SUDHL5 (cell line): ENCODE measurements around the genes HSPB9, IFI35 and RND2.

DNA sequence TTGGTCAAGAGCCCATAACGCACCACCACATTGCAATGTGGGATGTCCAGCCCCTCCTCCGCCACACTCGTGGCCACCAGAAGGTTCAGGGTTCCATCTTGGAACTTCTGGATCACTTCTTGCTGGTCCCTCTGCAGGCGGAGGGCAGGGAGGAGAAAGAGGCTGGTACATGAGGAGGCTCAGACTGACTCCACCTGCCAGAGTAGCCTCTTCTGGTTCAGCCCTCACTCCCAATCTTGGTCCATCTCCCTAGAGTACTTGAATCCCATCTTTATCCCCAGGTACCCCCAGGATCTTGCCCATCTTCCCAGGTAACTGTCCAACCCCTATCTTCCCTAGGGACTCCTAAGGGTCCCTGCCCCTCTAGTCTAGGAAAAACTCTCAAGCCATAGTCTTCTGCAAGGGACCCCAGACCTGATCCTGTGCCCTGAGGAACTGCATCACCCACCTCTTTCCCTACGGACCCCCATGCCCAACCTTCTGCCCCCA lies 6.8 kb upstream of the ZNF385C start:
- PRO-cap, result no peak

GRCh38 chr17:42122132-42122959 lies at the start of gene HSPB9:
TSS of gene HSPB9 (plus strand) at chr17:42122804.
- PRO-cap, result no peak

DNA sequence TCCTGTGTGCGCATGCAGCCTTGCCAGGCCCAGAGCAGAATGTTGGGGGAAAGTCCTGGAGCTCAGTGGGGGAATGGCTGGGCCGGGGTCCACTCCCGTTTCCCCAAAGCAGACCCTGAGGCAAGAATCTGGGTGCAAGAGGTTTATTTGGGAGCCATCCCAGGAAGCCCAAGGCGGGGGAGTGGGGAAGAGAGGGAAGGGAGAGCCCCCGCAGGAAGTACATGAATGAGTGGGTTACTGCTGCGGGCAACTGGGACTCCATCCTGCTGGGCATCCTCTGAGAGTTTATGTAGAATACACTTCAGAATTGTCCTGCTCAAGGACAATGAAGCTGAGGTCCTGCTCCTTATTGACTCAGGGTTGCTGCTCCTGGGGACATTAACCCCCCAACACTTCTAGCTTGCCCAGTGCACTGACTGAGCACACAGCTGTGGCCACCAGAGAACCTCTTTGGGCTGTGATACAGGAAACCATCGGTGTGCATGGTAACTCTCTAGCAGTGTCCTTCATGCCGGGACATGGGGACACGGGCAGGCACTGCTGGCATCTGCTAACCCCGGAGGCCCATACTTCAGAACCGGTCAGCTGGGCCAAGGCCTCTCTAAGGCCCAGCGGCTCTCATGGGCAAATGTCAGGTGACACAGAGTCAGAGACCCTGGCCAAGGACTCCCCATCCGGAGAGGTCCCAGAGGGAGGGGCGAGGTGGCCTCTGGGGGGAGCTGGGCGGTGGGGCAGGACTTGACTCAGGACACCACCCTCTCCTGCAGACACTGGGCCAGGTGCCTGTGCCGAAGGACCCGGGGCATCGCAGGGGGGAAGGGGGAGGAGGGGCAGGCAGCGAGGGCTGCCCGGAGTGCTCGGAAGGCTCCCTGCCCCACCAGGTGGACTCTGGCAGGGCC lies 4.0 kb upstream of the HCRT start:
- PRO-cap, result no peak

- PRO-cap, result no peak
These were observed 14.1 kb downstream of the STAT5A start for GRCh38 chr17:42302481-42302680.

DNA sequence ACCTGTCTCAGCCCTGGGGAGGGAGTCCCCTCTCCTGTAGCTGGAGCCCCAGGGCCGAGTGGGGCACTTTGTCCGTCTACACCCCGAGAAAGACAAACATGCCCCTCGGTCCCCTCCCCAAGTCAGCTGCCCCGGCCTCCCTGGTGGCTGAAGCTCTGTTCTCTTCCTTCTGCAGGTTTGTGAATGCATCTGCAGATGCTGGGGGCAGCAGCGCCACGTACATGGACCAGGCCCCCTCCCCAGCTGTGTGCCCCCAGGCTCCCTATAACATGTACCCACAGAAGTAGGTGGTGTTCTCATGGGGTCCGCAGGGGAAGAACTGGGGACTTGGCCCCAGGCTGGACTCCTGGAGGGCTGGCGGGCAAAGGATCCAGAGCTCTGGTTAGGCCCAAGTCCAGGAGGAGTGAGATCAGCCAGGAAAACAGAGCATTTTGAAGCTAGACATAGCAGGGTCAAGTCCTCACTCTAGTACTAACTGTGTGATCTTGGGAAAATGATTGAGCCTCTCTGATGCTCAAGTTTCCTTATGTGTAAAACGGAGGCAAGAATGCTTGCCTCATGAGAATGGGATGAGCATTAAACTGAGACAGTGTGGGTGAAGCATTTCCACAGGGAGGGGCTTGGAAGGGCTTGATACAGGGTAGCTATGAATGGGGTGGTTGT lies 21.0 kb downstream of the STAT5A start:
- PRO-cap, result no peak

DNA sequence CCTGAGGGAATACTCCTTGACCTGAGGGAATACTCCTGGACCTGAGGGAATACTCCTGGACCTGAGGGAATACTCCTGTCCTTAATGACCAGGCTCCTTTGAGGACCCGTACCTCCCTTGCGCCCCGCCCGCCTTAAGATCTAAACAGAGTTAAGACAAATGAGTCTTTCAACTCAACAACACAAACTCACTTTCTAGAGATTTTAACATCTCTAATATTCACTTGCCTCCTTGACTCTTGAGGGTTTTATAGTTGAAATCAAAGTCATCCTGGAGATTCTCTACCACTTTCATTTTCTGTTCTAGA lies 49.8 kb downstream of the STAT3 start:
- PRO-cap, result no peak

DNA sequence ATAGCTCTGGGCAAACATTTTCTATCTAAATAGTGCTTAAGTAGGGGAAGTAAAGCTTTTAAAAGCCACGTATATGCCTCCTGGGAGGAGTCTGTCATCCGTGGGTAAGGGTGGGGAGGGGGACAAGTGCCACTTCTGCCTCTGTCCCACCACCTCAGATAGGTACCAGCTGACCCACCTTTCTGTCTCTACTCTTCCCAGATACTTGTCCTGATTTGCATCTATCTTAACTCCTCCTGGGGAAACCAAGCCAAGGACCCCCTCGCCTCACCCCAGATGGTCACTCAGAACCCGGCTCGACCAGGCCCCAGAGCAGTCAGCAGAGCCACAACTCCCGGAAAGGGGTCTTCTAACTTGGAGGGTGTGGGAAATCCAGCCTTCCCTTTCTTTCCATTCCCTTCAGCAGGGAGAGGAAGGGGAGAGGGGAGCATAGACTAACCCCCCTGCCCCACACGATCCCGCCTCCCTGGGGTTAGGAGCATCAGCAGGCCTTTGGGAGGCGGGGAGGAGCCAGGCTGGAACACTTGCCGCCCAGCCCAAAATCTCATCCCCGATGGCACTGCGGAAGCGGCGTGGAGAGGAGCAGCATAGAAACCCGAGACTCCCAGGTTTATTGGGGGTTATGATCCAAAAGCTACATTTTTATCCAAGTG lies 1.9 kb downstream of the CAVIN1 start:
- PRO-cap, result no peak

DNA sequence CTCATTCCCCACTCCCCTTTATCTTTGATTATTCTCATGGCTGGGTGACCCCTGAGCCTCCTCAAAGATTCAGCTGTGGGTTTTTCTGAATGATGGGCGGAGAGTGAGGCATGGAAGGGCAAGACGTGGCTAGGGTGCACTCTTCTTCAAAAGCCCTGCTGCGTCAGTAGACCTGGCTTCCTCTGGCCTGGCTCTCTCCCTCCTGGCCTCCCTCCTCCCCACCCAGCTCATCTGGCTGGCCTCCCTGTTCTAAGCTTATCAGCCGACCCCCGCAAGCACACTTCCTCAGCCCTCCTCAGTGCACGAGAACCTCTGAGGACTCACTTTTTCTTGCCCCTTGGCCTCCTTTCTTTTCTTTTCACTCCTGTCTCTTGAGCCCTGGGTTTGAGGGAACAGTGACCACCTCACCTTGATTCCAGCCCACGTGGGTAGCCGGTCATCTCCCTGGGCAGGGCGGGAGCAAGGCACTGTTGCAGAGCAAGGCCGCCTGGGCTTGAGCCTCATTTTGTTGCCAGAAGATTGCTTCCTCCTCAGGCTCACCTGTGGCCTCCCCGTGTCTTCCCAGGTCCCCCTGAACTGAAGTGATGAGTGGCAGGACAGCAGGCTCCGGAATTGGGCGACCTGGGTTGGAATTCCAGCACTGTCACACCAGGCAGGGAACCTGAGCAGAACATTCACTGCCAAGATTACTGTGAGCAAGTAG lies 19.7 kb upstream of the NAGLU start:
- PRO-cap, result no peak

GRCh38 chr17:42526080-42526558 lies 9.9 kb upstream of the NAGLU start:
- PRO-cap, result no peak

- PRO-cap, result no peak
These were observed 2.0 kb downstream of the NAGLU start for GRCh38 chr17:42537919-42538655.

DNA sequence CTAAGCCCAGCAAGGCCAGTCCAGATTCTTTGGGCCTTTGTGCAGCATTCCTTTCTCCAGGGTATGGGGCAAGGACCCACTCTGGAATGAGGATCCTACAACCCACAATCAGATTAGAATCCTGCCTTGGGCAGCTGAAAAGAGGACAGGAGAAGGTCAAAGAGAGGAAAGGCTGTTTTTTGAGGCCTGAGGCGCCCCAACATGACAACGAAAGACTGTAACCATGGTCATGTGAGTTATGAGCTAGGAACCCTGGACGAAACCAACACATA lies 6.7 kb upstream of the HSD17B1 start:
- PRO-cap, result no peak

DNA sequence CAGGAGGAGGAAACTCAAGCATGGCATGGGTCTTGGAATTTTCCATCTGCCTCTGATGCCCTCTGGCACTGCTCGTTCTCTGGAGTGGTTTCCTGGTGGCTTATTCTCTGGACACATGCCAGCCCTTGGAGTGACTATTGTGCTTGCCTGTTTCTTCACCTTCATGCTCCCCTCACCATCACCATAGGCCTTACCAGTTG lies 1.6 kb downstream of the COASY start:
- PRO-cap, result no peak

DNA sequence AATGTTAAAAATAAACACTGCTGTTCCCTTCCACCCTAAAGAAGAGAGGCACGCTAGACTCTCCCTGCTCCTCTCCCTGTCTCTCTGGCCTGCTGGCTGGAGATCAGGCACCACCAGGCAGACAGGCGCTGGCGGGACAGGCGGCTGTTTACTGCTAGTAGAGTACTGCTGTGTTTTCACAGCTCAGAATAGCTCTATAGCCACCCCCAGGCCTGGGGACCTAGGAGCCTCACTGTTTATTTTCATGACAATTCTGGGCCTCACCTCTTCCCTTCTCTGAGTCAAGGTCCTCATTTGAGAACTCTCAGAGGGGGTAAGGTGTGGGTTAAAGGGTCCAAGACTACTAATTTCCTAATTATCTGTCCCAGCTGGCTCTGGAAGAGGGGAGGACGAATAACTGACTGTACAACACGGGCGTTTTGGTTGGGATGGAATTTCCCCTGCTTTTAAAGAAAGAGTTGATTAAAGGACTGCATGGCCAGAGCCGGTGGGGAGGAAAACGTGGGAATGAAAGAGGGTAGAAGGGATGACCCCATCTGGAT lies 9.0 kb upstream of the G6PC1 start:
- PRO-cap, result no peak

DNA sequence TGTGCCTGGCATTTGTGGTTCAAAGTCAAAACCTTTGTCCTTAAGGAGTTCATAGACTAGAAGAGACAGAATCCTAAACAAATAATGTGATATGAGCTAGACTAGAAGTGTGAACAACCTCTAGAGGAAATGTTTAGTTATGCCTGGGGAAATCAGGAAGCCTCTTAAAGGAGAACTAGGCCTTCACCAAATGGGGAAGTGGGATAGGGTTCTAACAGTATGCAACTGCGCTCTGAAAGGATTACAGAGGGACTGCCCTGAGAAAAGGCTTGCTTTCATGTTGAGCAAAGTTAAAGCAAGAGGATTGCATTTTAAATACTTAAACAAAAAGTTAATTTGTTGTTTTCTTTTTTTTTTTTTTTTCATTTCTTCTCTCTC lies 4.9 kb downstream of the RUNDC1 start:
- PRO-cap, result no peak

DNA sequence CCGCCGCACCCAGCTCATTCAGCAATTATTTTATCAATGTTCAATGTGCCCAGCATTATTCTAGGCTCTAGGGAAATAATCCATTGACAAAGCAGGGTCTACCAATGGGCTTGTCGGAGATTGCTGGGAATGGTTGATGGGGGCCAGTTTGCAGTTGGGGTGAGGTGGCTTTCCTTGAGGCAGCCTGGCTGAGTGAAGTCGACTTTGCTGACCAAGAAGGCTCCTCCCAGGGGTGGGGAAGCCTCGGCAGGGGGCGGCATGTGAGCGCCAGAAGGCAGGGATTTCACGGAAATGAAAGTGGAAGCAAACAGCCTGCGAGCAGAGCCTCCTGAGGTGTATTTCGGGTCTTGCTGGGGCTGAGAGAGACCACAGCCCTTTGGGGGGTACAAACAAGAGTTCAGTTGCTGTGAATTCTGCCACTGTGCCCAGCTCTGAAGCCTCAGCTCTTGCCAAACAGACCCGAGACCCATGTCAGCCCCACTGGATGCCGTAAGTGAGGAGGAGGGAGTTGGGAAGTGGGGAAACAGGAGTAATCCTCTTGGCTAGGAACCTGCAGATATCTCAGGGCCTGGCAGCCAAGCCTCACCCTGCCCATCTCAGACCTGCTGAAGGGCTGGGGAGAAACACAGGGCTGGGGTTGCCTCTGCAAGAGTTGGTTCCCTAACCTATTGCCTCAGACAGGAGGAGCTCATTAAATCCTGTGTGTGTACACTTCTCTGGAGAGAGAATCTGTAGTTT lies at the start of gene IFI35:
Gene IFI35, plus strand, starts transcription at position 305 of the 738 bp plus-strand sequence.
- PRO-cap, result unidirectional peak, plus-strand start at position 306 of the sequence

GRCh38 chr17:43019214-43019700 lies 2.9 kb downstream of the VAT1 start:
- PRO-cap, result no peak

GRCh38 chr17:43024975-43025673 lies at the start of gene RND2:
TSS of gene RND2 (plus strand) at chr17:43025231.
- PRO-cap, result bidirectional peak, plus-strand start at chr17:43025241, minus-strand start at chr17:43025122

- PRO-cap, result no peak
These were observed 6.2 kb upstream of the TMEM106A start for GRCh38 chr17:43205342-43205944.

DNA sequence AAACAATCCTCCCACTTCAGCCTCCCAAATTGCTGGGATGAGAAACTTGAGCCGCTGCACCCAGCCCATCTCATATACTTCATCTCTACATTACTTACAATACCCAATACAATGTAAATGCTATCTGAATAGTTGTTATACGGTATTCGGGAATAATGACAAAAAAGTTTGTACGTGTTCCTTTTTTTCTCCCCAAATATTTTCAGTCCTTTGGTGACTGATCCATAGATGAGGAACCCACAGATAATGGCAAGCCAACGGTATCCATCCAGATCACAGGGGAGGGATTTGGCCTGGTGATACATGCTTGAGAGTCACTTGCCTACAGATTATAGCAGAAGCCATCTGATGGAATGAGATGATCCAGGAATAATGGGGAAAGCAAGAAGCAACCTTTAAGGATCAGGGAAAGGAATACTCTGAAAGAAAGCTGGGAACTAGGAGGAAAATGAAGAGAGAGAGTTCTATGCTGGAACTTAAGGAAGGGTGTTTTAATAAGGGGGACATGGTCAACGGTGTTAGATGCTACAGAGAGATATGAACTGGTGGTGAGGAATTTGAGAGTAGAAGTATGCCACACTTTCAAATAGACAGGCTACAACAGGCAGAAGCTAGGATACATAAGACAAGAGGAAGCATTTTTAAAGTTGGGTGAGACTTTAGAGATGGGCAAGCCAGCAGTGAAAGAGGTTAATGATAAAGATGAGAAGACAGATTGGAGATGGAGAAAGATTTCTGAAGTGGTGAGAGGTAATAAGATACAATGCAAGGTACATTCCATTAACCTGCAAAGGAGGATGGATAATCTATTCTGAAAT lies 3.9 kb upstream of the TMEM106A start:
- PRO-cap, result no peak

GRCh38 chr17:43245167-43245366 lies 16.6 kb upstream of the CCDC200 start:
- PRO-cap, result no peak